Upper lobe of left lung (tissue), 5 donors: ENCODE measurements around a stretch of chr7.

GRCh38 chr7:155670397-155670879, 26.0 kb downstream of the RBM33 start:
- PRO-cap, 2 experiments = no peak in any of the 2 experiments
- RAMPAGE, long total RNA, 4 experiments = no peak in any of the 4 experiments

DNA sequence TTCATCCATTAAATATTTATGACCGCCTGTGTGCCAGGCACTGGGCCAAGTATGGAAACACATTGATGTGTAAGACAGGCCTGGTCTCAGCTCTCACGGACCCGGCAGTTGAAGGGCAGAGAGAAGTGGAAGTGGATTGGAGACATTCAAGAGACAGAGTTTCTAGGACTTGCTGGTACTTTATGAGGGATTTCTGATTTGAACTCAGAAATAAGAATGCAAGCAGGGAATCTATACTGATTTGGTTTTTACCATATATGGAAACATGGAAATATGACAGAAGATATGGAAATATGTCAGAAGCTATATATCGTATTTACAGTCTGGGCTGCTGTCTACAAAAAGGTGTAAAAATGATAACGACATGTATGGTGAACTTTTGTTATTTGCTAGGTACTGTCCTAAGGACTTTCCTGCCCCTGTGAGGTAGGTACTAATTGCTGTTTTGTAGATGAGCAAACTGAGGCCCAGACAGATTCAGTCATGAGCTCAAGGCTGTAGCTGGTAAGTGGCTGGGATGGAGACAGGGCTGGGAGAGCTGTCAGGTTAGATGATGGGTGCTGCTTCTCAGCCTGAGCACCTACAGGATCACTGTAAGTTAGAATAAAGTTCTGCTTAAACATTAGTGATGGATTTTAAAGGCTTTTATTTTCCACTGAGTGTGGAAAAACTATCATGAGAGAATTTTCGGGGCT, 82.0 kb downstream of the SHH start:
- PRO-cap, 2 experiments = no peak in any of the 2 experiments
- RAMPAGE, long total RNA, 4 experiments = start-site peak on the plus strand in 2 of 4 experiments, centred at positions 303 to 475 of the sequence, 5 to 7 reads per replicate

GRCh38 chr7:155815235-155815739, 3.0 kb upstream of the SHH start:
- PRO-cap, 2 experiments = no peak in any of the 2 experiments
- RAMPAGE, long total RNA, 4 experiments = no peak in any of the 4 experiments

DNA sequence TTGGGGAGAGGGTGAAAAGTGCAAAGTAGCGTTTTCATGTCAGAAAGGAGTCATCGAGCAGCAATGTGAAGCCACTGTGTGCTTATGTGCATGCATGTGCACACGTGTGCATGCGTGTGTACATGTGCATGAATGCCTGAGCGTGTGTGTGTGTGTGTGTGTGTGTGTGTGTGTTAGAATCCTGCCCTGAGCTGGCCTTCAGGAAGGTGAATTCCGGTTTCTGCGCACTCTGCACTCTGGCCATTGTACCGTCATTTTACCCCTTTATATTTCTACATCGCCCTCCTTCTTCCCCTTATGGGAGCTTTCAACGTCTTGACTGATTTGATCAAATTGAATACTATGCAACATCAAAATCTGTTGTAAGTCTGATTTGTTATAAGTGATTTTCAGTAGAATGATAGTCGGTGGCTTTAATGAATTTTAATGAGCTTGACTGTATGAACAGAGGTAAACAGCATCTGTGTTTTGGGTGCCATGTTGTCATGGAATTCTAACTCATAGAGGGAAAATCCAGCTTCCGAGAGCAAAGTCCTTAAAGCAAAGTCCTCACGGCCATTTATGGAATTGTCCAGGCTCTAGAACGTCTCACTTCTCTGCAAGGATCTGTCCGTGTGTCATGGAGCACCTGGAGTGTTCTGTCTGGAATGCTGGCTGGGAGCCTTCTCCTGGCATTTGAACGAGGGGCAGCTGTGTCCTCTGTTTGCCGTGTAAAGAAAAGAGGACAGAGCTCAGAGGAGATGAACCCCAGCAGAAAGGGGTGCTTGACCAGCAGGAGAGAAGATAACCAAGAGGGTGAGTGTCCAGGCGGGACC, 148.7 kb upstream of the SHH start:
- PRO-cap, 2 experiments = no peak in any of the 2 experiments
- RAMPAGE, long total RNA, 4 experiments = no peak in any of the 4 experiments

- PRO-cap, 2 experiments = no peak in any of the 2 experiments
- RAMPAGE, long total RNA, 4 experiments = no peak in any of the 4 experiments
Measured at GRCh38 chr7:156617321-156617726, 23.2 kb upstream of the RNF32 start.

DNA sequence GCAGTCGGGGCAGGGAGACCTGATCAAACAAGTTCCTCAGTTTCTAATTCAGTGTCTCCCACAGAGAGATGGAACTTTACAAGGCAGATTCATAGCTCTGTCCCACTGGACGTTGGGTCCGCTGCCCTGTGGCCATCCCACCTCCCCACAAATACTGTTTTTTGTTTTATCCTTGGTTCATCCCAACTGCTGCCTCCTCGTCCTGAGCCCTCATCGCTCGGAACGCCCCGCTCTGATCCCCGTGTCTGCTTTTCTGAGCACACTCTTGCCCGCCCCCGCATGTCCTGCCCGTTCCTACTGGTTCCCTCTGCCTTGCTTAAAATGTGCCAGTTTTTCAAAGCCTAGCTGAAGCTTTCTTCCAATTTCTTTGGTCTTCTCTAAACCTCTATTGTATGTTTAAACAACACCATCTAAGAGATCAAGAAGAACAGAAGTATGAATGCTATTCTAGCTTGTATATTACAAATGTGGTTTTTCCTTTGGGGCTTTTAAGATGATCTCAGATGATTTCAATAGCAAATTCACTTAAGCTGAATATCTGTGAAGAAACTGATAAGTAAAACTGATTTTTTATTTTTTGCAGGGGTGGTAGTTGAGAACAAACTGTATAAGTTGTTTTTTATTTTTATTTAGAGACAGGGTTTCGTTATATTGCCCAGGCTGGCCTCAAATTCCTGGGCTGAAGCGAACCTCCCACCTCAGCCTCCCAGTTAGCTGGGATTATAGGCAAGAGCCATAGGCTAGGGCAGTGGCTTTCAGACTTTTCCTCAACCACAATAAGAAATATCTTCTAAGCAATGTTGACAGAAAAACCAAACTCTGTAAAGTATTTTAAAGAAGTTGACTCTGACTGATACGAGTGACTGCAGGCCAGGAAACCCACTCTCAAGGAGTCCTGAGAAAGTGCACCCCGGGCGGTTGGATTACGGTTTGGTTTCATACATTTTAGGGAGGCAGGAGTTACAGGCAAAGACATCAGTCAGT, 19.6 kb downstream of the RNF32 start:
- PRO-cap, 2 experiments = no peak in any of the 2 experiments
- RAMPAGE, long total RNA, 4 experiments = no peak in any of the 4 experiments

- PRO-cap, 2 experiments = no peak in any of the 2 experiments
- RAMPAGE, long total RNA, 4 experiments = start-site peak on the minus strand in 1 of 4 experiments, at chr7:156674079-156674146 at its widest, 10 reads per replicate
Measured at GRCh38 chr7:156673785-156674745, 33.5 kb downstream of the RNF32 start.

- PRO-cap, 2 experiments = no peak in any of the 2 experiments
- RAMPAGE, long total RNA, 4 experiments = no peak in any of the 4 experiments
Measured at GRCh38 chr7:156675172-156676052, 34.8 kb downstream of the RNF32 start.

DNA sequence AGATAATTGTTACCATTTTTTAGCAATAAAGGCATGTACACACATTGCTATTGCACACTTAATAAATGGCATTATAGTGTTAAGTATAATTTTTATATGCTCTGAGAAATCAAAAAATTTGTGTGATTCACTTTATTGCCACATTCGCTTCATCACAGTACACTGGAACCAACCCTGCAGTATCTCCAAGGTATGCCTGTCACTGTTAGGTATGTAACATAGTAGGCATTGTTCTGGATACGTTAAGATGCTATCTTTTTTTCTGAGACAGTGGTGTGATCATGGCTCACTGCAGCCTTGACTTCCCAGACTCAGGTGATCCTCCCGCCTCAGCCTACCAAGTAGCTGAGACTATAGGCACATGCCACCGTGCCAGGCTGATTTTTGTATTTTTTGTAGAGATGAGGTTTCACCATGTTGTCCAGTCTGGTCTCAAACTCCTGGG, 91.6 kb downstream of the LMBR1 start:
- PRO-cap, 2 experiments = no peak in any of the 2 experiments
- RAMPAGE, long total RNA, 4 experiments = no peak in any of the 4 experiments

DNA sequence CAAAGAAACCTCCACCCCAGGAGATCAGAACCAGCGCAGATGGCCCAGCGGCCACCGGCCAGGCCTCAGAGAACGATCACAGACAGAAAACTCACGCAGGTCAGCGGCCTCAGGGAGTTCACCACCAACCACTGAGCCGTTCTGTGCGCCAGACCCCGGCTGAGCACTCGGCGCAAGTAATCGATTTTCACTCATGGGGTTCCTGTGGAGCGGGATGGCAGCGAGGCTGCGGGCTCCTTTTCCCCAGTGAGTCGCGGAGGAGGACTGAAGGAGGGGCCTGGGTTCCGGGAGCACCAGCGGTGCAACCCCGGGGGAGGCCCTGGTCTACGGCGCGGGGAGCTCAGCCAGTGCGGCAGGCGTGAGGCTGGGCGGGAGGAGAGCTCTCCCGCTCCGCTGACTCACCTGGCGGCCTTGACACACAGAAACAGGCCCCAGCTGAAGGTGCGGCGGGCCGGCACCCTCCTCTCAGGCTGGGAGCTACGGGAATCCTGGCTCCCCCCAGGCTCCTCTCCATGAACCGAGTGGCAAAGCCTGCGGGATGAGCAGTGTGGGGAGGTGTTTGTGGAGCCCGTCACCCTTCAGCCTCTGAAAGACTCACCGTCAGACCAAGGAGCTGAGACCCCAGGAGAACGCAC, 6.9 kb upstream of the NOM1 start:
- PRO-cap, 2 experiments = no peak in any of the 2 experiments
- RAMPAGE, long total RNA, 4 experiments = no peak in any of the 4 experiments

DNA sequence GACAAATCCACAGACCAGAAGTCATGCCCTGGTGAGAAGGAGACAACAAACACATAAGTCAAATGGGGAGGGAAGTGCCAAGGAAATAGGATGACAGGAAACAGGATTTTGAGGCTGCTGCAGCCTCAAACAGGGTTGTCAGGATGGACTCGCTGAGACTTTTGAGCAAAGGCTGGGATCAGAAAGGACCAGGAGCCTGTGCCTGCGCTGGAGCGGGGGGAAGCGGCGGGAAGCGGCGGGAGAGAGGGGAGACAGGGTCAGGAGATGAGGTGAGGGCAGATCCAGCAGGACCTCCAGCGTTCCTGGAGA, 2.2 kb upstream of the NOM1 start:
- PRO-cap, 2 experiments = no peak in any of the 2 experiments
- RAMPAGE, long total RNA, 4 experiments = no peak in any of the 4 experiments

- PRO-cap, 2 experiments = peak in 1 of 2 experiments; most common plus-strand start chr7:156999616 (in 1); most common minus-strand start chr7:156999586 (in 1)
- RAMPAGE, long total RNA, 4 experiments = no peak in any of the 4 experiments
Measured at GRCh38 chr7:156999074-157000032, 11.1 kb downstream of the MNX1 start.

DNA sequence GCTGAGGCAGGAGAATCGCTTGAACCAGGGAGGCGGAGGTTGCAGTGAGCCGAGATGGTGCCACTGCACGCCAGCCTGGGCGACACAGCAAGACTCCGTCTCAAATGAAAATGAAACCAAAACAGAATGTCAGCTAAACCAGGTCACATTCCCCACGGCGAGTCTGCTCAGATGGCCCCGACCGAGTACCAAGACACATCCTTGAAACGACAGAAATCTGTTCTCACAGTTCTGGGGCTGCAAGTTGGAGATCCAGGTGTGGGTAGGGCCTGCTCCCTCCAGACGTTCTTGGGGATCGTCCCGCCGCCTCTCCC, 28.9 kb upstream of the MNX1 start:
- PRO-cap, 2 experiments = no peak in any of the 2 experiments
- RAMPAGE, long total RNA, 4 experiments = no peak in any of the 4 experiments

DNA sequence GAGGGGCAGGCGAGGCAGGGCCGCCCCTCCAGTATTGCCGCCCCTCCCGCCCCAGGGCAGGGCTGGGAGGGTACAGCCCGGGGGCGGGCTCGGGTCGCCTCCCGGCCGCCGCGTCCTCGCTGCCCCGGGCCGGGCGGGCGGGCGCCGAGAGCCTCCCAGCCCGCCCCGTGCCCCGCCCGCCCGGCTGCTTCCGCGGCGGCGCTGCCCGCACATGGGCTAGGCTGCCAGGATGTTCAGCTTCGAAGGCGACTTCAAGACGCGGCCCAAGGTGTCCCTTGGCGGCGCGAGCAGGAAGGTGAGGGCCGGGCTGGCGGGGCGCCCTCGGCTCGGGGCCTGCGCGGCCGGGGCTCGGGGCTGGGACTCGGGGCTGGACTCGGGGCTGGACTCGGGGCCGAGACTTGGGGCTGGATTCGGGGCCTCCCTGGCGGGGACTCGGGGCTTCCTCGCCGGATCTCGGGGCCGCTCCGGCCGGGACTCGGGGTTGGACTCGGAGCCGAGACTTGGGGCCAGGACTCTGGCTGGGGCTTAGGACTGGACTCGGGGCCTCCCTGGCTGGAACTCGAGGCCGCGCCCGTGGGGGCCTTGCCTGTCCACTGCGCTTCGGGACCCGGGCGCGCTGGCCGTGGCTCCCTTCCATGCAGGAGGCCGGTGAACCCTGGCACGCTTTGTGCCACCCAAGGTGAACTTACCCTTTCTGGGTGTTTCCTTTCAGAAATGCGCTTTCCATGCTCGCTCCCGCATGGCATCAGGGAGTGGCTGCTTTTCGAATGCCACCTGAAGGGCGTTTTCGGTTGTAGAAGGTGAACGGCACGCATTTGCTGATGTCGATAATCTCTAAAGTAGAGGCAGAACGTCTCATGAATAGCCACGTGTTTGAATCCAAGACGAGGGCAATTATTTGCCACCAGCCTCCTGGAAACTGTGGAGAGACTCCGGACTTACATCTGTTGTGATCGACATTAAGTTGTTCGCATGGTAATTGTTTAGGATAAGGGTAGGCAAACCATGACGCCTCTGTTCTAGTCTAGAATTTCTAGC, 637 bp downstream of the UBE3C start:
- PRO-cap, 2 experiments = no peak in any of the 2 experiments
- RAMPAGE, long total RNA, 4 experiments = start-site peak on the plus strand in 3 of 4 experiments, centred at positions 176 to 225 of the sequence, 22 to 48 reads per replicate

DNA sequence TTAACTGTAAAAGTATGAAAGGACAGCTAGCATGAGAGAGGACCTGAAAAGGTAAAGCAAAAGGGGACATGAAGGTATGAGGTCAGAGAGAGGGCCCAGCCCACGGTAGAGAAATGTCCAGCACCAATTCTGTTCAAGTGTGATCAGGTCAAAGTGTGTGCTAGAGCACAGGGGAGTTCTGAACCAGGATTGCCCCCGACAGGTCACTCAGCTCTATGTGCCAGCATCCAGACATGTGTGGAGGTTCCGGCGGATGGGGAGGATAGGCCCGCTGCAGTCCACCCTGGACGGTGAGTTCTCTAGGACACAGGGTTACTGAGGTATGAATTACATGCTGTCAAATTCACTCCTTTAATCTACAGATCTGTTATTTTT, 81.7 kb downstream of the UBE3C start:
- PRO-cap, 2 experiments = no peak in any of the 2 experiments
- RAMPAGE, long total RNA, 4 experiments = start-site peak on the plus strand in 1 of 4 experiments, centred at position 161 of the sequence, 21 reads per replicate

GRCh38 chr7:157276550-157277168, 60.1 kb upstream of the DNAJB6 start:
- PRO-cap, 2 experiments = no peak in any of the 2 experiments
- RAMPAGE, long total RNA, 4 experiments = no peak in any of the 4 experiments

- PRO-cap, 2 experiments = peak in 2 of 2 experiments; most common plus-strand start chr7:157279332 (in 2); most common minus-strand start chr7:157279213 (in 1)
- RAMPAGE, long total RNA, 4 experiments = no peak in any of the 4 experiments
Measured at GRCh38 chr7:157278932-157280321, 57.4 kb upstream of the DNAJB6 start.

- PRO-cap, 2 experiments = no peak in any of the 2 experiments
- RAMPAGE, long total RNA, 4 experiments = no peak in any of the 4 experiments
Measured at GRCh38 chr7:157292565-157293847, 43.8 kb upstream of the DNAJB6 start.

GRCh38 chr7:157368939-157369748, 32.3 kb downstream of the DNAJB6 start:
- PRO-cap, 2 experiments = no peak in any of the 2 experiments
- RAMPAGE, long total RNA, 4 experiments = no peak in any of the 4 experiments

GRCh38 chr7:157503389-157503712, 166.5 kb downstream of the DNAJB6 start:
- PRO-cap, 2 experiments = no peak in any of the 2 experiments
- RAMPAGE, long total RNA, 4 experiments = no peak in any of the 4 experiments